ENCODE measurements around the genes MDN1 and GJA10.

DNA sequence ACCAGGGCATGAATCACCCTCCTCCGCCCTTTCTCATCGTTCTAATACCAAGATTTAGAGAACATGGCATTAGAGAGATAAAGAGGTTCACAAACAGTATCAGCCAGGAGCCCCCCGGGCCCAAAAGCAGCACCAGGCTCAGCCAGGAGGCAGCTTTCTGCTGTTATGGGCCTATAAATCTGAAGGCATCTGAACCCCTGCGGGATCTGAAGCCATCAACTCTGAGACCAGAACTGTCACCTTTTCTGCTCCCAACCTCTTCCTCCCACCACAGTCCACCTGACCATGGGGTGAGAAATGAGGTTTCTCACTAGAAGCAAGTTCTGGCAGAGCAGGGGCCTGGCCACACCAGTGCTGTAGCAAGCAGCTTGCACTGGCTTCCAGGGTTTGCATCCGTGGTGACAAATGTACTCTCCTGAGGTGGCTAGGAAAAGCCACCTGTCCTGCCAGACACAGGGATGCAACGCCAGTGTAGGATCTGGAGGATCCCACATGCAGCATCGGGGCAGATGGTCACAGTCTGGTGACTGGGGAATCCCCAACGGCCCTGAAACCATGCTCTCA lies 122.3 kb upstream of the SPACA1 start:
- PRO-cap = no peak
- RRBS = no CpG with 5 or more reads among the region's 8 CpGs

- PRO-cap = no peak
- RRBS = 85% methylated on average over 10 of the region's 34 CpGs
These were observed 388 bp downstream of the CNR1 start for GRCh38 chr6:88165775-88166142.

DNA sequence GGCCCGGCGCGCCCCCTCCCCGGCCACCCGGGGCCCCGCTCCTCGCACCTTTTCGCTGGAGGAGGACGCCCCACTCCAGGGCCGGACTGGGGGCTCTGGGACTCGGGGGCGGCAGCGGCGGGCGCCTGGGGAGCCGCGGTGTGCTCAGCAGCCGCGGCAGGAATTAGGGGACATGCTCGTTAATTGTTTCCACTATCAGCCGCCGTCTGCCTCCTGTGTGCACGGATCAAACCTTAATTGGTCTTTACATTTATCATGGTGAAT lies 927 bp upstream of the CNR1 start:
- PRO-cap = no peak
- RRBS = 77% methylated on average over 6 of the region's 23 CpGs

- PRO-cap = no peak
- RRBS = no CpG with 5 or more reads among the region's 3 CpGs
These were observed 13.6 kb upstream of the CNR1 start for GRCh38 chr6:88179592-88180315.

GRCh38 chr6:88442670-88443141 lies 276.6 kb upstream of the CNR1 start:
- PRO-cap = no peak
- RRBS = no CpG with 5 or more reads among the region's 5 CpGs

GRCh38 chr6:89050165-89051026 lies 30.2 kb upstream of the PNRC1 start:
- PRO-cap = bidirectional peak, plus-strand start at chr6:89050426, minus-strand start at chr6:89050264; unidirectional peak, plus-strand start at chr6:89050670
- RRBS = no CpG with 5 or more reads among the region's 4 CpGs

- PRO-cap = no peak
- RRBS = no CpG with 5 or more reads among the region's 1 CpG
These were observed 30.3 kb downstream of the GABRR1 start for GRCh38 chr6:89186913-89187299.

DNA sequence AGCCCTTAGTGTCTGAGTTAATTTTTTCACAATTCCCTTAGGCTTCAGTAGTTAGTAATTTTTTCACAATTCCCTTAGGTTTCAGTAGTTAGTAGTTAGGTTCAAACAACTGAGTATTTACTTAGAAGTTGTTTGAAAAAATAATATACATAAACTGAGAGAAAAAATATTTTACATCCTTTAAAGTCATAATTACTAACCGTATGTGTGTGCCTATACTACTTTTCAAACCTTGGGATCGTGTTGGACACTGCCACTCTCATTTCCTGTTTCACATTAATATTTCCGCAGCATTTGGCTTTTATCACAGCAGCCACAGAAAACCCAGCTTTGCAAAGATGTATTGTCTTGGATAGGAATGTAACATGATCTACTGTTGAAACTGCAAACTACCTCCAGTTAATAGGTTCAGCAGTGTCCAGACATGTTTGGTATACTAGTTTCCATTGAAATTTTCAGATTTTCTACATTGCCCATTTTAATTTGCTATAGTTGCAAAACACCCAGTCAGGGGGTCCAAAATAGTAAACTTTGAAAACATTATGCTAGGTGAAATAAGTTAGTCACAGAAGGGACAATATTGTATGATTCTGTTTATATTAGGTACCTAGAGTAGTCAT lies 3.2 kb downstream of the ANKRD6 start:
- PRO-cap = no peak
- RRBS = no CpG with 5 or more reads among the region's 3 CpGs

DNA sequence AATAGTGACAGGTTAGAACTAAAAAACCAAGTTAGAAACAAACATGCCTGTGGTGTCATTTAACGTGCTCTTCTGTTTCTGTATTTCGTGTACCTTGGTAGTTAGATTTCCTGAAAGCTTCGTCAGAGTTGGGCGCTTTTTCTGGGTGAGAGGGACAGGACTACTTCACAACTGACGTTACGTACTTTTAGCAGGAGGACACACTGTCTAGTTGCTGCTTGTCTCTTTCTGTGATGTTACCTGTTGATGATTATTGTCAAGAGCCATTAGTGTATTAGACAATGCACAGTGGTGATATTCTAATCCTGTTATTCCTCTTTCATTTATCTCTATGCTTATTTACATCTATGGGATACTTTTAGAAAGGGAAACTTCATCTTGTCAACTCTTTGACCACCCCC lies 96.4 kb downstream of the LYRM2 start:
- PRO-cap = no peak
- RRBS = no CpG with 5 or more reads among the region's 6 CpGs

DNA sequence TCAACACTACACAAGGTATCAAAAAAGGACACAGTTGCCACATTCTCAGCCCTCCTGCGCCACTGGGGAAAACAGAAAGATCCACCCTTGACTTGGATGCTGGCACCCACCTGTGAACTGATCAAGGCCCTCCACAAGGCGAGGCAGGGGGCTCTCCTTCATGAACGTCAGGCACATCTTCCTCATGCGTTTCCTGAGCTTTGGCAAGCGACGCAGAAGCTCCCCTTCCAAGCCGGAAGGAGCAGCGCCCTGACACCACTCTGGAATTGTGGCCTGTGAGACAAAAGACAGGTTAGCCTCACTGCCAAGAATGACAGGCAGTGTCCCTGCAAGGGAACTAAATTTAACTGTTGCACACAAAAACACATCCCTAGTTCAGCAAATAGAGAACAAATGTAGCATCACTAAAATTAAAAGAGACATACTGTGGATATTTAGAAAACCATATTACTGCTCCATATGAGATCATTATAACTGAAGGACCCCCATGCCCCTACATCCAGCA lies 42.0 kb upstream of the LYRM2 start:
- PRO-cap = no peak
- RRBS = no CpG with 5 or more reads among the region's 8 CpGs

DNA sequence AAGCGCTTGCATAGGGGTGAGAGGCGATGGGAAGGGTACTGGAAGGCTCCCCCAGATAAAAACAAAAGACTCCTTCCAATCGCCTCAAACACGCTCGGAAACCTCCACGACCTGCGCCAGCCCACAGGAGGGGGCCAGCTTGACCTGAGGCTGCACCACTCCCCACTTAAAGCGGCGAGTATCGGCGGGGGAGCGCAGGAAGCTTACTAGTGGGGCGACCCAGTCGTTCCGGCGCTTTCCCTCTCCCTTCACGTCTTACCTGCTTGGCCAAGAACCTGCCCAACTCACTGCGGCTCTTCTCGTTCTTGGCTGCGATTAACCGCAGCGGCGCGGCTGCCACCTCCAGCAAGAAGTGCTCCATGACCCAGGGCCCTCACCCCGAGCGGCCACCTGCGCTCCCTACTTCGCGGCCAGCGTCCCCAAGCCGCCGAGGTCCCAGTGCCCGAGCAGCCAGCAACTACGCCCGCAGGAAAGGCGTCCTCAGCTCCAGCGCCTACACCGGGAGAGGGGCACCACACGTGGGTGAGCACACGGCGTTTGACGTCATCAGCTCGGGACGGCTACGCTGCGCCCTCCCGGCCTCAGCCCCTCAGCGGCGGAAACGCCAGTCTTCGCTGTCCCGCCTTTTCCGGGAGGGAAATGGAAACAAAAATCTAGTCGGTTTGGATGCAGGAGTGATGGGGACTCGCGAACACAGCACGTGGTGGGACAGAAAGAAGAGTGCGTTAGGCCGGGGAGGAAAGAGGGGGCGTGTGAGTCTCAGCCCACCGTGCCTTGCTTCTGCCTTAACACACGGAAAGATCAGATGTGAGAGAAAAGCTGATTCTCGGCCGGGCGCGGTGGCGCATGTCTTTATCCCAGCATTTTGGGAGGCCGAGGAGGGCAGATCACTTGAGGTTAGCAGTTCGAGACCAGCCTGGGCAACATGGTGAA lies at the start of gene MDN1:
Gene MDN1 (minus strand): TSS at position 548 of the 933 bp plus-strand sequence.
- PRO-cap = bidirectional peak, plus-strand start at position 165 of the sequence, minus-strand start at position 141 of the sequence; bidirectional peak, plus-strand start at position 617 of the sequence, minus-strand start at position 497 of the sequence
- RRBS = 1% methylated on average over 17 of the region's 69 CpGs

GRCh38 chr6:89894053-89894576 lies at the start of gene GJA10:
Gene GJA10, plus strand, starts transcription at chr6:89894469.
- PRO-cap = no peak
- RRBS = no CpG with 5 or more reads among the region's 3 CpGs

DNA sequence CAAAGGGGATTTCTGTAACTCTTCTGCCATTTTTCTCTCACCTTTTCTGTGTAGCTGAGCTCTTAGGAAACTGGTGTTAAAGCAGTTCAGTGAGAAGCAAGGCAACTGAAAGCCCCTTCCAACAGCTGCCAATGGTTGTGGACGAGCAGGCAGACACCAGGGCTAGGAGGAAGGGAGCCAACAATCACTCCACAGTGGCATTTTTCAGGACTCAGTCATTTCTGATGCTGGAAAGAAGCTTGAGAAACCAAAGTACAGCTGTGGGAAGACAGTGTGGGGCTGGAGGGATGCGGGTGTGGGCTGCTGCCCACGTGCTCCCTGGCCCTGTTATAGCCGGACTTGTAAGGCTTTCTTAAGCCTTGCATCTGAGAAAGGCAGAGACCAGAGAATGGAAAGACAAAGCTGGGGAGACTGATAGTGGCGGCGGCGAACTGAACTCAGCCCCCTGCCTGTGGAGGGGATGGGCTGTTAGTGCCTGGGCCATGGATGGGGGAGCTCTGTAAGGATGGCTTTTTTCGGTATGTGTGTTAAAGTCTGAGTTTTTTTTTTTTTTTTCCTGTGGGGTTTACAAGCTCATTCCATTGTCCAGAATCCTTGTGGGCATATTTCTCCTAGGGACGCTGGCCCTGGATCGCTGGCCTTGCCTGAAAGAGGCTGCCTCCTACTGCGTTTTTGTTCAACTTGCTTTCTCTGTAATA lies 91.6 kb downstream of the GJA10 start:
- PRO-cap = no peak
- RRBS = no CpG with 5 or more reads among the region's 11 CpGs

- PRO-cap = no peak
- RRBS = no CpG with 5 or more reads among the region's 7 CpGs
These were observed 179.9 kb downstream of the GJA10 start for GRCh38 chr6:90073972-90074758.

DNA sequence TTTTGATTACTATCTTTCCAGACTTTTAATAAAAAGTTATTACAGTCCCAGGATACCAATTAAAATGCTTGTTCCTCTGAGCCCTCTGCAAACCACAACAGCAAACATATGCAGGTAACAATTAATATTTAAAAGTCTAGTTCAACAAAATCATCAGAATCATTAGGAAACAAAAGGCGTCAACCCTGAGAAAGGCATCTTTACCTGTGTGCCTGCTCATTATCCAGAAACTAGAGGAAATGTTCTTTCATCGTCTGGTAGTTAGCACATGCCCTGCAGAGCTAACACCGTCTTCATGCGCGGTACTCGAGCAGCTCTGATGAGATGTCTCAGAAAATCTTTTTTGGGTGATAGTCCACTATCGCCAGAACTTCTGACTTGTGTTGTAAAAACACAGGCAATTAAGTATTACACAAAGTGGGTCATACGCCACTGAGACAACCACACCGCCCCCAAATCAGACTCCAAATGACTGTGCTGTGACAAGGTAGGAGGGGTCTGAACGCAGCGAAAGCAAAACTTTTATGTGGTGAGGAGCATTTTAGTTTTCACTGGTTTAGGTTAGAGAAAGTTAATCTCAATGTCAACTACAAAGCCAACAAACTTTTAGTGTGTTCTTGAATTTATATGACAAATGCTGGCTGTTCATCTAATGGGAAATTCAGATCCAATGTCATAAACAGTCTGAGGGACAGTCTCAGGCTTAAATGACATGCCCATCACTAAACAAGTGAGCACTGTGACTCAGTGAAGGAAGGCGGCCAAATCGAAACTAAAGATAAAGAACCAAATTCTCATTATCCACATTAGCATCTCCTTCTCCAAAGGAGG lies 186.5 kb downstream of the GJA10 start:
- PRO-cap = no peak
- RRBS = no CpG with 5 or more reads among the region's 13 CpGs

DNA sequence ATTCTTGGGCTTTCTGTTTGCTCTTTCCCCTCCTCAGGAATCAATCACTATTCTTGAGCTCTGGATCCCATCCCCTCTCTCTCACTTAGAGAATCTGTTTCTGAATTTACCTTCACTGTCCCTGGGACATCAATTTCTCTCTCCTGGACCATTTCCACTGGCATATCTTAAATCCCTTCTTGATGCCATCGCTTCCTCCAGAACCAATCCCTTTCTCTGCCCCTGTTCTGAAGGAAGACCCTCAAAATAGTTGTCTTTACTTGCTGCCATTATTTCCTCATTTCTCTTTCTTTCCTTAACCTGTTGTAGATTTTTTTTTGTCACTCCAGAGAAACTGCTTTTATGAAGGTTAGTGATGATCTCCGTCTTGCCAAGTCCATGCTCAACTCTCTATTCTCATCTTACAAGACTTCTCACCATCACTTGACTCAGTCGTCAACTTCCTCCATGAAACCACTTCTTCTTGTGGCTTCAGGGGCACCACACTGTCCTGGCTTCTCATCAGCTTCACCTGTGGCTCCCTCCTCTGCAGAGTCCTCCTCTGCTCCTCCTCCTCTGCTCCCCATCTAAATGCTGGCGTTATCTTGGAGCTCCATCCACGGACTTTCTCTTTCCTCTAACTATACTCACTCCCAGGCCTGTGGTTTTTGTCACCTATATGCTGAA lies 187.7 kb downstream of the BACH2 start:
- PRO-cap = no peak
- RRBS = no CpG with 5 or more reads among the region's 5 CpGs

- PRO-cap = no peak
- RRBS = no CpG with 5 or more reads among the region's 9 CpGs
These were observed 111.7 kb downstream of the BACH2 start for GRCh38 chr6:90184802-90185564.

DNA sequence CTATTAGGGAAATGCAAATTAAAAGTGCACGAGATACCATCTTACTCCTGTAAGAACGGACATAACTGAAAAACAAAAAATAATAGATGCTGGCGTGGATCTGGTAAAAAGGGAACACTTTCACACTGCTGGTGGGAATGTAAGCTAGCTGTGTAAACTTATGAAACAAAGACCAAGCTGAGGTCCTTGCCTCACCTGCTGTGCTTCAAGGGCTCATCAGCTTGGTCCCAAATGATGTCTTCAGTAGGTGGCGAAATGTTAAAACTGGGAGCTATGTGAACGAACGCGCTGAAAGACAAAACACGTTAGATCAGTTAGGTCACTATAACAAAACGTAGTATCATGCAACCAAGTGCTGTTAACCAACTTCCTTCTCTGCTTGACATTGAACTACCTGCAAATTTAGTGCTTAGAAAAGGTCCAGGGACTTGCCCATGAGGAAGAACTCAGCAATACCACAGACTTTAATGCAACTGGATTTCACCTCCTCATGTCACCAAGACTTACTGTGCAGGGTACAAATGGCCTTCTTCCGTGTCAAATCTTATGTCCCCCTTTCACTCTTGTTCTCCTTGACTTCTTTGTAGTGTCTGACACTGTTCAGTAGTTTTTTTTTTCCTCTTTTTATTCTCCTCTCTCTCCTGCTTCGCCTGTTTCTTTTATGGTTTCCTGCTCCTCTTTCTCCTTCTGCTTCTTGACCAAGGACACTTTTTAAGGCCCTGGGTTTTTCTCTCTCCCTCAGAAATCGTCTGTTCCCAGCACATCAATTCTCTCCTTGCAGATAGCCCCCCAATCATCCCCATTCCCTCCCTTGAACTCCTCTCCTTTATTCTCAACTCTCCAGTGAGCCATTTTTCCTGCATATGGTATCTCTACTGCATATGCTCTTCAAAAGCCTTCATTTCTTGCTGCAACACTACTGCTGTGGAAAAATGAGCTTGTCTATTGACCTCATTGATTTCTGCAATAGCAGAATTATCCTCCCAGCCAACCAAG lies 24.7 kb downstream of the BACH2 start:
- PRO-cap = no peak
- RRBS = no CpG with 5 or more reads among the region's 12 CpGs

DNA sequence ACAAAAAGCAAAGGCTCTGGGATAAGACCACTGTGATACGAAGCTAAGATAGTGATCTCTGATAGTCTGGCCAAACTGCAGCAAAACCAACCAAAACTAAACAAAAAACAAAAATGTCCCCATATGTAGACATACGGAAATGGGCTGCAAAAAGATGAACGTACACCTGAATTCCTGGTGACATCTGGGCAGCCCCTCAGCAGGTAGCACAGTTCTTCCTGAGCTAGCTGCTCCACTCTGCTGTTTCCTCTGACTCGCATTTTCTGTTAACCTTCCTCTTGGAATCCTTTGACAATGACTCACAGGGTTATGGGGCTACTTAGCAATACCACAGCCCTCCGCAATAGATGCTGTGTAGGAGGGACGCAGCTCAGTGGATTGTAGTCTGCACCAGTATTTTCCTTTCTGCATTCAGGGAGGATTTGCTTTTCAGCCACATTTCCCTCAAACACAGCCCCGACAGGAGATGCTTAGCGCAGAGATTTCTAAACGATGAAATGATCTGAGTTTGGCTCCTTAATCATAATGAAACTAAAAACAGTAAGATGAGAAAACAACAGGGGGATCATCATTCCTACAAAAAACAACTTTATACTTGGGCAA lies 12.4 kb downstream of the BACH2 start:
- PRO-cap = bidirectional peak, plus-strand start at position 346 of the sequence, minus-strand start at position 239 of the sequence
- RRBS = no CpG with 5 or more reads among the region's 9 CpGs

GRCh38 chr6:90293798-90294307 lies 2.8 kb downstream of the BACH2 start:
- PRO-cap = no peak
- RRBS = no CpG with 5 or more reads among the region's 2 CpGs

Data from MCF 10A (cell line).